ENCODE measurements around the genes GLP1R and KCNK17.

DNA sequence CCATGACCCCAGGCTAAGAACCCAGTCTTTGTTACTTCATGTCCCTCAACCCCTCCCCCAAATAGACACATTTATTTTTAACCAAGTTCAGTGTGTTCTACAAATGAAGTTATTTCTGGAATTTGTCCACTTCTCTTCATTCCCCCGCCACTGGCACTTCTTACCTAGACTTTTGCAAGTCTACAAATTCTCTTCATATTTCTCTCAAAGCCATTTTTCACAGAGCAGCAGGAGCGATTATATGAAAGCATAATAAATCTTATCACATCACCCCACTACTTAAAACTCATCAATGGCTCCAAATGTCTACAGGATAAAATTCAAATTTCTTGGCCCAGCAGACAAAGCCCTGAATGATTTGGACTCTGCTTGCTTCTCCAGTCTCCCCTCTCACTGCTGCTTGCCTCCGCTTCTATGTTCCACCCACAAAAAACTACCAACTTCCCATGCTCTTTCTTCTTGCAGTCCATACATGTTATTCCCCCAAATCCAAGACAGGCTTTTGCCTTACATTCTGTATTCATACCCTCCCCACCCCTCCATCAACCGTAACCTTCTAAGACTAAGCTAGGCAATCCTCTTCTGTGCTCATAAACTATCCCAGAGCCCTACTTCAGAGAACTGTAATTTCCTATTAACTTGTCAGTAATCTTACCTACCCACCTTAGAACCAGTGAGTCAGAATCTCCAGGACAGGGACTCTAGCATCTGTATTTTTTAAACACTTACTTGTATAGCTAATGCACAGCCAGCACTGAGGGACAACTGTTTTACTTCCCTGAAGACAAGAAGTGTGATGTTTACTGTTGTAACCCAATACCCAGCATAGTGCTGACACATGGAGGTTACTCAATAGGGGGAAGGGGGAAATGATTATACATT lies 131.2 kb downstream of the BTBD9 start:
- RRBS = no CpG with 5 or more reads among the region's 4 CpGs

- RRBS = 7% methylated on average over 43 of the region's 54 CpGs
Measured at GRCh38 chr6:39048282-39049000, at the start of gene GLP1R. TSS of gene GLP1R (plus strand) at chr6:39048781.

- RRBS = no CpG with 5 or more reads among the region's 8 CpGs
Measured at GRCh38 chr6:39222788-39223546, 6.3 kb downstream of the KCNK5 start.

DNA sequence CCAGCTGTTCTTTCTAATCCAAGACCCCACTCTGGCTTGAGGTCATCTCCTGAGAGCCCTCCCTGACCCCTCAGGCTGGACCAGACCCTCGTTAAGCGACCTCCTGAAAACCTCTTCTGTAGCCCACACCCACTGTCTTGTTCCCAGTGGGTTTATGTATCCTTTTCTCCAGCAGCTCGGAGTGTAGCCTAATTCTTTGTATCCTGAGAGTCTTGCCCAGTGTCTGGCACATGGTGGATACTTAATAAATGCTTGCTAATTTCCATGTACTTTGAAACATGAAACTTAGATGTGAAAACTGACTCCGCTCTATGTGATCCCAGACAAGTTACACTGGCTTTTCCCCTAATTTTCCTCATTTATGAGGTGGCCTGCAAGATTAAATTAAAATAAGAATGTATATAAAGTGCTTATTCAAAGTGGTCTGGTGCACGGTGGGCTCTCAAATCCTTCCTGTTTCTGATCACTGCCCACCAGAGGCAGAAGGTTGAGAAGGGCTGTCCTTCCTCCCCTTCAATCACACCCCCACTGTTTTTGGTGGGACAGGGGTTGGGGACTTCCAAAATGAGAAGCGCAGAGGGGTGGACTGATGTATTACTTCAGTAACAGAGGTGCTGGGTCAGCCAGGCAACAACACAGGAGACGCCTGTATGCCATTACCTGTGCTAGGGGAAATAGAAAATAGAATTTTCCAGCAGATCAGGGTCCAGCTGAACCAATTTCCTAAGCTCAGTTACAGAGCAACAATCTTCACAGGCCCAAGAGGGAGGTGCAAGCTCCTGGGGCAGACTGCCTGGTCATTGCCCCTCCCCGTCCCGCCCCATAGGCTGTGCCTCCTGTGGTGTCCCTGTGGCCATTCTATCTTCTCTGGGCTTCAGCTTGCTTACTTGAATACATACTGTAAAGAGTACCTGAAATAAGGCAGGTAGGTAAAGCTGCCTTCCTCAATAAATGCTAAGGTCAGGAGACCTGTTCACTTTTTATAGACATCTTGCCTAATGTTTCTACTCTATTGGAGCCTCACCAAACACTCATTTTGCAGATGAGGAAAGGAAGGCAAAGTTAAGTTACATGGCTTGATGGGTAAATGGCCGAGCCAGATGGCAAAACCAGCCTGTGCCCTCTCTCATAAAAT lies 3.9 kb downstream of the KCNK5 start:
- RRBS = no CpG with 5 or more reads among the region's 10 CpGs

GRCh38 chr6:39243859-39244225 lies 14.6 kb upstream of the KCNK5 start:
- RRBS = no CpG with 5 or more reads among the region's 9 CpGs

DNA sequence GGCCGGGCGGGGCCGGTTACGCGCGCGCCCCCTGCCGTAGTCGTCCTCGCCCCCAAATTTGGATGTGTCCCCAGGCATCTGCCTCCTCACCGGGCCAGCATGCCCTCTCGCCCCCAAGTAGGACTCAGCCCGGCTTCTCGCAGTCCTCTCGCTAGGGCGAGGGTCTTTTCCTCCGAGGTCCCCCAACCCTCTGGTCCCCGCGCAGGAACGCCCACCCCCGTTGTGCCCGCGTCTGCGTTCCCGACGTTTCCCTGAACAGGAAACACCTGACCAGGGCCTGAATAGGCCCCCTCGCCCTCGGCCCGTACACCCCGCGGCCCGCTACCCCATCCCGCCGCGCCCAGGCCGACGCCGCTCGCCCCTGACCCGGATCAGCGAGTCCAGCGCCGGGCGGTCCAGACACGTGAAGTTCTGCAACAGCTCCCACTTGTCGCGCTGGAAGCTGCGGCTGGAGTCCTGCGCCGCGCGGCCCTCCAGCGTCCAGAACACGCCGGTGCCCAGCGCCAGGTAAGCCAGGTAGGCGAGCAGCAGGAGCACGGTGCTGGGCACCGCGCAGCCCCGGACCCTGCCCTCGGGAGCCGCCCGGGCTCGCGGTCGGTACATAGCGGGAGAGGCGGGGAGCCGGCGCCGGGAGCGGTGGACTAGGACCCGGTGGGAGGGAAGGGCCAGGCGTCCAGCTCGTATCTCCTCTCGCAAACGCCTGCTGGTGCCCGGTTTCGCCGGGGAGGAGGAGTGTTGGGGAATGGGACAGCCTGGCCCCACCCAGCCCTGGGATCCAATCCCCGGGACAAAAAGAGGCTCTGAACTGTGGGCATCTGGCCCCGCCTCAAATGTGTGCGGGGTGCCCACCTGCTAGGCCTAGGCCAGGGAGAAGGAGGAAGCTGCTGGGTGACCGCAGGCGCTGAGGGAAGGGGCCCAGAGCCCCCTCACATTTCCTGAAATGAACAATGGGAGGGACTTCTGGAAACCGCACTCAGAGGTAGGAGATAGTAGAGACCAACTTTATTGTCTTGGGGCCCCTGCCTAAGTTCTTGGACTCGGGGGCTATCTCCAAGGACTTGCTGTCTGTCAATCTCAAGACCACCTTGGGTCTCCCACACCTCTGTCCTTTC lies at the start of gene KCNK17:
KCNK17 (minus strand) TSS at position 702 of the 1,112 bp plus-strand sequence.
- RRBS = 43% methylated on average over 40 of the region's 88 CpGs

- RRBS = no CpG with 5 or more reads among the region's 6 CpGs
Measured at GRCh38 chr6:39808872-39809318, 16.7 kb downstream of the DAAM2 start.

GRCh38 chr6:39830450-39830986 lies 38.3 kb downstream of the DAAM2 start:
- RRBS = 53% methylated on average over 3 of the region's 10 CpGs

- RRBS = no CpG with 5 or more reads among the region's 6 CpGs
Measured at GRCh38 chr6:39871358-39871789, 62.9 kb downstream of the MOCS1 start.

GRCh38 chr6:40276174-40276575 lies 311.0 kb downstream of the LRFN2 start:
- RRBS = no CpG with 5 or more reads among the region's 13 CpGs

GRCh38 chr6:40523697-40524224 lies 63.4 kb downstream of the LRFN2 start:
- RRBS = no CpG with 5 or more reads among the region's 3 CpGs

DNA sequence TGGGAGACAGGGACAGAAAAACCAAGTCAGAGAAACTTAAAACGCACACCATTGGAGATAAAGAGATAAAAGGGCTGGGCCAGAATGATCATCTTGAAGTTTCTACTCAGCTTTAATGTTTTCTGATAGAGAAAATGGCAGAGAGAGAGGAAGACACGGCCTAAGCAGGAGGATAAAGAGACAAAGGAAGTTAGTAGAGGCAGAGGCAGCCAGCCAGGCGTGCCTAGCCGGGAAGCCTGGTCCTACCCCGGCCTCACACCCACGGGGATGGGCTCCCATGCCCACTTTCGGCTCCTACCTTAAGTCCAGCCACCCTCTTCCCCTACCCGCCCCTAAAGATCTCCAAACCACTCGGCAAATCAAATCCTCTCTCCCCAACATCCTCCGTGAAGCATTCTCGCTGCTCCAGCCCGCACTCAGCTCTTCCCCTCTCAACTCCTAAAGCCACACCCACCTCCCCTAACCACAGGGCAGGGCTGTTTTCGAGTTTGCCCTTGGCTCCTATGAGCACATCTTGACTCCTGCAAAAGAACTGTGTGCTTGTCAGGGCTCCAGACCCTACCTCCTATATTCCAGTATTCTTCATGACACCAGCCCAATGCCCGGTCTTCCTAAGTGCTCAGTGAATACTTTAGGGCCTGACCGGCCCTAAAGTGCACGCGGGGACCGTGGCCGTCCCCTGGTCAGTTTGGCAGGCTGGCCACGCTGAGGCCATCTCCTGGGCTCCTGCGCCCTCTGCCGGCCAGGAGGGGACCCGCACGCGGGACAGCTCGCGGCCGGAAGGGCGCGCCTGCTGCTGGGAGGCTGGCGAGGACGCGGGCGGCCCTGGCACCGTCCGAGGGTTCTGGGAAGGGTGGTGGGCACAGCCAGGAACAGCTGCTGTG lies 11.4 kb downstream of the UNC5CL start:
- RRBS = 3% methylated on average over 13 of the region's 36 CpGs

GRCh38 chr6:41028305-41029119 lies 10.5 kb downstream of the UNC5CL start:
- RRBS = 85% methylated on average over 5 of the region's 28 CpGs

DNA sequence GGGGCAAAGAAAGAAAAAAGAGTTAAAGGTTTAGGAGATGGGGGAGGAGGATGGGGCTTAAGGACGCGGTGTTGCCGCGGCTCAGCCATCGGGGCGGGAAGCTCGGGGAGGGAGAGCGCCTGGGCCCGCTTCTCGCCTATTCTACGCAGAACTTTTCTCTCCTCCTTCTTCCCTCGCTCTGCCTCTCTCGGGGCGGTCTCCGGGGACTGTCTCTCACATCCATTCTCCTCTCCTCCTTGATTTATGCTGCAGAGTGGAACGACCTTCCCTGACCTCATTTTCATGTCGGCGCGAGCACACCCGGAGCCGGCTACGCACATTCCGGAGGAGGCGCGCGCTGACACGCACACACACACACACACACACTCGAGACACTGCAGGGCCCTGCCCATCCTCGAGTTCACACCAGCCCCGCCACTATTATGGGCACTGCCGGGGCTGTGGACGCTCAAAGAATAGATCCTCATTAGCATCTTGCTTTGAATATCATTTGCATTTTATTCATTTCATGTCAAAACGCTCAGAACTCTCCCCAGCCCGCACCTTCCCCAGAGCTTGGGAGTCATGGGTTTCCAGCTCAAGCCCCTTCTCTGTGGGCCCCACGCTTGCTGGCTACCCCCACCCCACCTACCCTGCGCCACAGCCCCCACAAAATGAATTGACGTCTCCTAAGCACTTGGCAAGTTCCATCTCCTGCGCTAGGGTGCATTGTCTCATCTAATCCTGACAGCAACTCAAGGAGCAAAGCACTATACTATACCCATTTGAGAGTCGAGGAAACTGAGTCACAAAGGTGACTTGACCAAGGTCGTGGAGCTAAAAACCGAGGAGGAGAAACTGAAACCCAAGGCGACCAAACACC lies 36.8 kb downstream of the NCR2 start:
- RRBS = 20% methylated on average over 7 of the region's 42 CpGs

GRCh38 chr6:41442620-41443255 lies 103.4 kb upstream of the FOXP4 start:
- RRBS = 98% methylated on average over 14 of the region's 27 CpGs

DNA sequence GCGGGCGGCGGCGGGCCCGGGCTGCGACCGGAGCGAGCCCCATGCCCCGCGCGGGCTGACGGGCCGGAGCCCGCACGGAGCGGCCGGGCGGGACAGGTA lies 440 bp downstream of the FOXP4 start:
- RRBS = 1% methylated on average over 7 of the region's 18 CpGs

DNA sequence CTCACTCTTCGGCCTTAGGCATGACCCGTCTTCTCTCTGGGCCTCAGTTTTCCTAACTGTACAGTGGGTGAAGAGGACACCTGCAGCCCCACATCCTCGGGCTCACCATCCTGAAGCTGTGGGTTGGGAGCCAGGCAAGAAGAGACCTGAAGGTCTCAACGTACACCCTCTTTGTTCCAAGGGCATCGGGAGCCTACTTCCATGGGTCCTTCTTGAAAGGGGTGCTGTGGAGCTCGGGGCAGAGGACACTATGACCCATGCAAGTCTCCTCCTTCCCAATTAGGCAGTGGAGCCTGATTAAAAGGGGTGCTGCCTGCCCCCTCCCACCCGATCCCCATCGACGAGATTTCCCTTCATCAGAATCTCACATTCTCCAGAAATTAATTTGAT lies 6.7 kb downstream of the FOXP4 start:
- RRBS = no CpG with 5 or more reads among the region's 9 CpGs

- RRBS = no CpG with 5 or more reads among the region's 1 CpG
Measured at GRCh38 chr6:41567165-41567490, 20.9 kb downstream of the FOXP4 start.

- RRBS = no CpG with 5 or more reads among the region's 1 CpG
Measured at GRCh38 chr6:41579011-41579389, 32.8 kb downstream of the FOXP4 start.

DNA sequence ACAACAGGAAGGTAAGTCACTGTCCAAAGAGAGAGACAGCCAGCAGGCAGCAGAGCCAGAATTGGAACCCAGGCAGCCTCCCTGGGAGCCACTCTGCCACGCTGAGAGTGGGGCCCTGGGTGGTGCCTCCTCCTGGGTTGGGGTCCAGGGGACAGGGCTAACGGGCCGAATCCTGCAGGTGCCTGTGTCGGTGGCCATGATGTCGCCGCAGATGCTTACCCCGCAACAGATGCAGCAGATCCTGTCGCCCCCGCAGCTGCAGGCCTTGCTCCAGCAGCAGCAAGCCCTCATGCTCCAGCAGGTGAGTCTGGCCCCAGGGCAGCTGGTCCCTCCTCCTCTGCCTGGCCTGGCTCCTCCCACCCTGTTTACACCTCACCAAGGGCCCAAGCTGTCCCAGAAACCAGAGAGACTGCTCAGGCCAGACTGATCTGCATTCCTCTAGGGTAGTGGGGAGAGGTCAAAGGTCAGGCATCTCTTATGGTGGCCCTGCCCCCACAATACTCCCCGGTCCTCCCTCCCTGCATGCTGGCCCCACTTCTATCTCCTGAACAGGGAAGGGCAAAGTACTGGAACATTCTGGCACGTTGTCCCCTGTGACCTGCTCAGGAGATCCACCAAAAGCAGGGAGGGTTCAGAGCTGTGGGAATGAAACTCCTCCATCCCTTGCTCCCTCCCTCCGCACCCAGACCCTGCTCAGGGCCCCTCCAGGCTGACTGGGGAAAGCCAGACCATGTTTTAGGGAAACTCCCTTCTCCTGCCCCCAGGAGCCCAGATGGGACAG lies 38.6 kb downstream of the FOXP4 start:
- RRBS = no CpG with 5 or more reads among the region's 12 CpGs